ENCODE data around the genes RTKN and CCDC142.

DNA sequence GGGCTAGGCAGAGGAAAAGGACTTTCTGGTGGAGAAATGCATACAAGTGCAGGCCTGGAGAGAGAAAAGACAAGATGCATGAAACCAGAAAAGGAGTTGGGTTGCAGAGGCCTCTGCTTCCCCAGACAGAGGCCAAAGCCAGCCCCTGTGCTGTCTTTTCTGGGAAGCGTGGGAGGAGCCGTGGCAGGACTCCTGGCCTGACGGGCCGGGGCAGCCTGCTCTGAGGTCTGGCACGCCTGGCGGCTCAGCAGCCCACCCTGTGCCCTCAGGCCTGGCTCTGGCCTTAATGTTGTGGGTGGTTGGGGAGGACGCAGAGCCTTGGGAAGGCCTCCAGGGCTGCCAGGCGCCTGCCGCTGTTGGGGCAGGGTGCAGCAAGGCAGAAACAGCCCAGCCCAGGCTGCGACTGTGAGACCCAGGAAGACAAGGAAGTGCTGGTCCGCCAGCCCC, 72.4 kb downstream of the EMX1 start:
- PRO-cap, 3 experiments = peak in 3 of 3 experiments; most common plus-strand start position 186 of the sequence (in 3)
- RAMPAGE, long total RNA, 4 experiments = no peak in any of the 4 experiments
- RRBS = no CpG with 5 or more reads among the region's 11 CpGs

- PRO-cap, 3 experiments = peak in 3 of 3 experiments; most common plus-strand start chr2:73070185 (in 2); most common minus-strand start chr2:73070107 (in 1)
- RAMPAGE, long total RNA, 4 experiments = no peak in any of the 4 experiments
- RRBS = no CpG with 5 or more reads among the region's 11 CpGs
Observed at GRCh38 chr2:73069827-73070374, 1.6 kb downstream of the SFXN5 start.

DNA sequence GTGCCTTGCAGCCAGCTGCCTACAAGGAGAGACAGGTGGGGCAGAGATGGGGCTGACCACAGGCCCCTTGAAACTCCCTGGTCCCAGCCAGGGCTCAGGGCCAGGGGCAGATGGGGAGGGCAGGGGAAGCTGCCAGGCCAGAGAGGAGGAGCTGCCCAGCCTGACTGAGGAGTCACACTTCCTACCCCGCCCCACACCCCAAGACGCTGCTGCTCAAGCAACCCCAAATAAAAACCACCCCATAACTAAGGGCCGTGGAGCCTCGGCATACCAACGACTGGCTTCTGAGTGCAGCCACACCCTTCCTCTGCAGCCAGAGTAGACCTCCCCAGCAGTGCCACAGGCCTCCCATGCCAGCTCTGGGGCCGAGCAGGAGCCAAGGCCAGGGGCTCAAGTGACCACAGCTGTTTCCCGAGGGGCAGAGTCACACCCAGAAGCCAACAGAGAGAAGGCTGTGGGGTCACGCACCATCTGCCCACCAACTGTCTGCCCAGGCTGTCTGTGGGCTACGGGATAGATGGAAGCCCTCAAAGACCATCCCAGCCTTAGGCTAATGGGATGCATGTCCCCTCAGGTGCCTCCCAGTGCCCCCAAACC, 5.2 kb downstream of the RAB11FIP5 start:
- PRO-cap, 3 experiments = no peak in any of the 3 experiments
- RAMPAGE, long total RNA, 4 experiments = no peak in any of the 4 experiments
- RRBS = no CpG with 5 or more reads among the region's 9 CpGs

- PRO-cap, 3 experiments = no peak in any of the 3 experiments
- RAMPAGE, long total RNA, 4 experiments = no peak in any of the 4 experiments
- RRBS = no CpG with 5 or more reads among the region's 3 CpGs
Observed at GRCh38 chr2:73110637-73111334, 2.0 kb downstream of the RAB11FIP5 start.

DNA sequence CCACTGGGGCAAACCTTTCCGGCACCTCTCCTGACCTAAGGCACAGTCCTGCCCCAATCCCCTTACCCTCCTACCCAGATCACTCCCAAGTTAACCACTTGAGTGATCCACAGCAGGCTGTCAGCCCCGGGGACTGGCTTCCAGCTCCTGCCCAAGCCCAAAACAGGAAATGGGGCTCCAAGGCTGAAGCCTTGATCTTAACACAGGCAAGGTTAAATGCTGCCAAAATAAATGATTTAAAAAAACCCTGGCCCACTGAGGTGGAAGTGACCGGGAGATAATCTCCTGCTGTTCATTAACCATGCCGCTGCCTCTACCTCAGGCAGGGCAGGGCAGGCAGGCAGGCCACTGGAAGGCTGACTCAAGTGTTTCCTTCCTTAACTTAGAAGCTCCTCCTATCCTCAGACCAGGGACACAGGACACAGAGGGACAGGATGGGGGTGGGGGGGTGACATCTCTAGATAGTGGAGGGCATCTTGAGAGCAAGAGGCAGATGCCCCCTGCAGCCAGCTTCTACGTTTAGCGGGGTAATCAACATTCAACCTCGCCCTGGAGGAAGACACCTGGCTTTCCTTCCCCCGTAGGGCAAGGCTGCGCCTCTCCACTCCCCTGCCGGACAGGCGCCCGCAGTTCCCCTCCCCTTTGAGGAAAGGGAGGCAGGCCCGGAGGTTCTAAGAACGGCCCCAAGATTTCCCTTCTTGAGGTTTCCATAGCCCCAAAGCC, 1.3 kb downstream of the RAB11FIP5 start:
- PRO-cap, 3 experiments = no peak in any of the 3 experiments
- RAMPAGE, long total RNA, 4 experiments = no peak in any of the 4 experiments
- RRBS = 3% methylated on average over 6 of the region's 14 CpGs

DNA sequence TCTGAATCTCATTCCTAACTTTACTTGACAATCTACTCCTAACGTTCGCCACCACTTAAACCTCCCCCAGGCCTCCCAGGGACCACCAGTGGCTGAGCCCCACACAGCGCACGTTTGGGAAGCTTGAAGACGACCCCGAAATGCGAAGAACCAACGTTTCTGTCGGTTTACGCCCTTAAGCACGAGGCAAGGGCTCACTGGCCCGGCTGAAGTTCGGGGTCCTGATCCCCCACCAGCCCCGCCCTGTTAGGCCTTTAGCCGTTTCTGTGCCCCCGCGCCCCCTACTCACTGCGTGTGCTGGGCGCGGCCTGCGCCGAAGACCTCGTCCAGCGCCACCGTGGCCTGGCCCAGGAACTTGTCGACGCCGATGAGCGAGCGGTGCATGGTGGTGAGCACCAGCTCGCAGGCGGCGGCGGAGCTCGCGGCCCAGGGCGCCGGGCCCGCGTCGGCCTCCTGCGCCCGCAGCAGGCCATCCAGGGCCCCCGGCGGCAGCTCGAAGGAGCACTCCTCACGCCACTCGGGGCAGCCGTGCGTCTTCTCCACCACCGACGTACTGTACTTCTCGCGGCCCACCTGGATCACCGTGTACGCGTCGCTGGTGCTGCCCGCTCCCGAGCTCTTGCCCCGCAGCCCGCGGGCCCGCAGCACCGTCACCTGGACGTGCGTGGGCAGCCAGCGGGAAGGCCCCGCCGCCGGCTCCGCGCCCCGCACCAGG, 533 bp downstream of the RAB11FIP5 start:
- PRO-cap, 3 experiments = peak in 3 of 3 experiments; most common plus-strand start position 403 of the sequence (in 1); most common minus-strand start position 357 of the sequence (in 1)
- RAMPAGE, long total RNA, 4 experiments = no peak in any of the 4 experiments
- RRBS = under 1% methylated on average over 11 of the region's 74 CpGs

- PRO-cap, 3 experiments = no peak in any of the 3 experiments
- RAMPAGE, long total RNA, 4 experiments = no peak in any of the 4 experiments
- RRBS = no CpG with 5 or more reads among the region's 2 CpGs
Observed at GRCh38 chr2:73113816-73114146, 1.0 kb upstream of the RAB11FIP5 start.

- PRO-cap, 3 experiments = peak in 1 of 3 experiments; most common minus-strand start chr2:73285308 (in 1)
- RAMPAGE, long total RNA, 4 experiments = no peak in any of the 4 experiments
- RRBS = 42% methylated on average over 4 of the region's 10 CpGs
Observed at GRCh38 chr2:73284995-73285660, 850 bp upstream of the FBXO41 start.

- PRO-cap, 3 experiments = no peak in any of the 3 experiments
- RAMPAGE, long total RNA, 4 experiments = no peak in any of the 4 experiments
- RRBS = no CpG with 5 or more reads among the region's 5 CpGs
Observed at GRCh38 chr2:73701753-73702378, 35.3 kb downstream of the TPRKB start.

DNA sequence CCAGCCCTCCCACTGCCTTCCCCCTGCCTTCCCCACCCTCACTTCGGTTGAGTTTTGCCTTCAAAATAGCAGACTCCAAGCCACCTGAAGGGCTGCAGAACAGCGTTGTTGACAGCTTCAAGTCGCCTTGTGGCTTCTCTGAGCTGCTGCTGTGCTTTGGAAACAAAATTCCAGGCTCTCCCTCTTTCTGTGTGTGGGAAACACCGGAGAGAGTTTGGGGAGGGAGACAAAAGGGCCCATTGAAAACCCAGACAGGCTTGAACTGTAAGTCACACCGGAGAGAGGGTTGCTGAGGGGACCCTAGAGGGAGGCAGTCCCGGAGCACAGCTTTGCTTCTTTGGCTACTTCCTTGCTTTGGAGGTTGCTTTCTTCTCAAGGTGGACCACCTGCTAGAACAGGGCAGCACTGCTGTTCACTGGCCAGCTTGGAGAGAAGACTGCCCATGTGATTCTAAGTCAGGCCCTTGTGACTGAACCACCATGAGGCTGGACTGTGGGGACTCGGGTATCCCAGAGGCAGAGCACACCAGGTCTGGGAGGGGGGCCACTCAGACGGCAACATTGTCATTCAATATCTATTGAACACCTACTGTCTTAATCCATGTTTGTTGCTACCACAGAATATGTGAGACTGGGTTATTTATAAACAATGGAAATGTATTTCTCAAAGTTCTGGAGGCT, 4.4 kb downstream of the ACTG2 start:
- PRO-cap, 3 experiments = no peak in any of the 3 experiments
- RAMPAGE, long total RNA, 4 experiments = no peak in any of the 4 experiments
- RRBS = 58% methylated on average over 2 of the region's 8 CpGs

- PRO-cap, 3 experiments = no peak in any of the 3 experiments
- RAMPAGE, long total RNA, 4 experiments = no peak in any of the 4 experiments
- RRBS = no CpG with 5 or more reads among the region's 6 CpGs
Observed at GRCh38 chr2:73931270-73932078, 4.8 kb downstream of the DGUOK start.

DNA sequence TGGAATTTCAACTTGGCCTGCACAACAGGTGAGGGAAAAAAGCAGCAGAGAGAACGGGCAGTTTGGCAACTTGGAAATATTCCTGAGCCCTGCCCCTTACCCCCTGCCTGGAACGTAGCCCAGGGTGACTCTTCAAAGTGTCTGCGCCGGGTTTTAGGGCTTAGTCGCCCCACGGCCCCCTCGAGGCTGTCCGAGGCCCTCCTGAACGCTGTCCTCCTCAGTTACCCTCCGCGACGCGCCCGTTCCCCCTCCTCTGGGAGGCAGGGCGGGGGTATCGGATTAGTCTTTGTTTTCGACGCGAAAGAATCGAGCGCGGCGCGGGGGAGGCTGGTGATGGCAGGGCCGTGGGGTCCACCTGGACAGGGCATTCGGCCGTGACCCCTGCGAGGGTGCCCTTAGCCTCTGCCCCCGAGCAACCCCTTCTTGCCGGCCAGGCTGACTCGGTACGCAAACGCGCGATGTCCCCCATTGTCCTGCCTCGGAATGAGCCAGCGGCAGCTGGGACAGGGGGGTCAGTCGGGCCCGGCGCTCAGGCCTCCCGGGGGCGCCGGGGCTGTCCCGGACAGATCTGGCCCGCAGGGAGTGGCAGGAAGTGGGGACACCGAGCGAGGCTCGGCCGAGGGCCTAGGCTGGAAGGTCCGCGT, 644 bp upstream of the TET3 start:
- PRO-cap, 3 experiments = peak in 2 of 3 experiments; most common plus-strand start position 601 of the sequence (in 1); most common minus-strand start position 435 of the sequence (in 1)
- RAMPAGE, long total RNA, 4 experiments = no peak in any of the 4 experiments
- RRBS = 3% methylated on average over 13 of the region's 51 CpGs

GRCh38 chr2:74008806-74009322, 24.2 kb downstream of the TET3 start:
- PRO-cap, 3 experiments = no peak in any of the 3 experiments
- RAMPAGE, long total RNA, 4 experiments = no peak in any of the 4 experiments
- RRBS = no CpG with 5 or more reads among the region's 8 CpGs

GRCh38 chr2:74039645-74040283, 55.1 kb downstream of the TET3 start:
- PRO-cap, 3 experiments = no peak in any of the 3 experiments
- RAMPAGE, long total RNA, 4 experiments = no peak in any of the 4 experiments
- RRBS = no CpG with 5 or more reads among the region's 4 CpGs

DNA sequence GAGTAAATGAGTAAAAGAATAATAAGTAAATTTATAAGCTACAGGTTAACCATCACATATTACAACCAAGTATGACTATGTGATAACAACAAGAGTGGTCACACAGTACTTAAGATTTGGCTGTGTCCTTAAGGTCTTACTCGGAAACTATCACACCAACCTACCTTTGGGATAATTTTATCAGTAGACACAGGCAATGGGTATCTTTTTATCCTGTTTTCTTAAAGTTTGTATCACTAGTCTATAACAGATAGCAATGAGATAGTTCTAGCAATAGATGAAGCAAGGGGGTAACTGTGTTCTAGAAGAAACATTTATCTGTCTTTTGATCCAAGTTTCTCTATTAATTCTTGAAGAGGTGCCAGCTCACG, 8.5 kb upstream of the BOLA3 start:
- PRO-cap, 3 experiments = no peak in any of the 3 experiments
- RAMPAGE, long total RNA, 4 experiments = no peak in any of the 4 experiments
- RRBS = no CpG with 5 or more reads among the region's 2 CpGs

DNA sequence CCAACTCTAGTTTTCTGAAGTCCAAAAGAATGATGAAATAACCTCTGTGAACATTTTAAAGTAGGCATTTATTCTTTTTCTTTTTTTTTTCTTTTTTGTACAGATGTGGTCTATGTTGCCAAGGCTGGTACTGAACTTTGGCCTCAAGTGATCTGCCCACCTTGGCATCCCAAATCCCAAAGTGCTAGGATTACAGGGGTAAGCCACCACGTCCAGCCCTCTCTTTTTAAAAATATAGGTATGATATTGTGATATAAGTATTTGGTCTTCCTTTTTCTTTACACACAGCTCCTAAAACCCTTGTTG, 9.0 kb upstream of the BOLA3 start:
- PRO-cap, 3 experiments = no peak in any of the 3 experiments
- RAMPAGE, long total RNA, 4 experiments = no peak in any of the 4 experiments
- RRBS = no CpG with 5 or more reads among the region's 1 CpG

DNA sequence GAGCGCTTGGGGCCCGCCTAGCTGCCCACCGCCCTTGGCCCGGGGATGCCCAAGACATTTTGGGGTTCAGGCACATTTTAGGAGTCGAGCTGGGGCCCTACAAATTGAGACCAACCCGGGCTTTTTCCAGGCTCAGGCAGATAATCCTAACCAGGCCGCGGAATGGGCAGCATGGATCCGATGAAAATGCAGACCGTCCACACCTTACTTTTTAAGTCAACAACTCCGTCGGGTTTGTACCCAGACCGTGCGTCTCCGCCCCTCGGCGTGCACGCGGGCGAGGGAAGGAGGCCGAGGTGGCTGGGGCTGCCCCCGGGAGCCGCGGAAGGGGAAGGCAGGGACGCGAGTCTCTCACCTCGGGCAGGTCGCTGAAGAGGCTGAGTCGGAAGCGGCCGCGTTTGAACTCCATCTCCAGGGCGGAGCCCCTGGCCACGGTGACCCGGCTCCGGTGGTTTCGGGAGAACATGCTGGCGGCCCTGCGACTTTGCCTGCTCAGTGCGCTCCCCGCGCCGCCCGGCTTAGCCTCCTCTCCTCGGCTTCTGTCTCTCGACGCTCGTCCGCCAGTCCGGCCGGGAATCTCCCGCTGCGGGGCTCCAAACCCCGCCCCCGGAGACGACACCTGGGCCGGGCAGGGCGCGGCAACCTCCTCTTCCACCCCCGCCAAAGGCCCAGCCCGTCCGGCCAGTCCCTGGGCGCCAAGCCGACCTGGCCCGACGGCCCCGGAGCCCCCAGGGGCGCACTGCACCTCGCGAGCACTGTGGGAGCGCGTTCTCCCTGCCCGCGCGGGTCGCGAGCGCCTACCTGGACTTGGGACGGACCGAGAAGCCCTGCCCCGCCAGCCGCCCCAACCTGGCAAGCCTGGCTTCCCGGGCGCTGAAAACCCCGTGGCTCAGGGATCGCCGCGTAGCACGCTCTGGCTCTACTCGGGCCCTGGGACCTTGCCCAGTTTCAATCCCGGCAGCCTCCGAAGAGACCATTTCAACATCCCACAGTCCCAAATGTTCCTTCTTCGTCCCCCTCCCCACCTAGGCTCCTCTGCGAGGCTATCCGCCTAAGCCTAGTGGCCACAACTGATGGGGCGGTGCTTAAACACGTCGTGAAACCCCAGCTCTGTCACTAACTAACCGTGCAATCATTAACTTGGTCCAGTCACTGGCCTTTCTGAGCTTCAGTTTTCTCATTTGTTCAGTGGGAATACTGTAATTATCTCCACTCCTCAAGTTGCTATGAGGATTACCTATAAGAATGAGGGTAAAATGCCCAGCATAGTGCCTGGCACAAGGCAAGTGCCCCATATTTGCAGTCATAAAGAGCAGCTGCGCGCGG, at the start of gene RTKN:
Gene RTKN, minus strand, starts transcription at position 587 of the 1,326 bp plus-strand sequence.
- PRO-cap, 3 experiments = no peak in any of the 3 experiments
- RAMPAGE, long total RNA, 4 experiments = start-site peak on the minus strand in 1 of 4 experiments, centred at position 639 of the sequence, 17 reads per replicate
- RRBS = 3% methylated on average over 39 of the region's 102 CpGs

GRCh38 chr2:74481860-74482273, 931 bp downstream of the CCDC142 start:
- PRO-cap, 3 experiments = no peak in any of the 3 experiments
- RAMPAGE, long total RNA, 4 experiments = no peak in any of the 4 experiments
- RRBS = no CpG with 5 or more reads among the region's 27 CpGs

DNA sequence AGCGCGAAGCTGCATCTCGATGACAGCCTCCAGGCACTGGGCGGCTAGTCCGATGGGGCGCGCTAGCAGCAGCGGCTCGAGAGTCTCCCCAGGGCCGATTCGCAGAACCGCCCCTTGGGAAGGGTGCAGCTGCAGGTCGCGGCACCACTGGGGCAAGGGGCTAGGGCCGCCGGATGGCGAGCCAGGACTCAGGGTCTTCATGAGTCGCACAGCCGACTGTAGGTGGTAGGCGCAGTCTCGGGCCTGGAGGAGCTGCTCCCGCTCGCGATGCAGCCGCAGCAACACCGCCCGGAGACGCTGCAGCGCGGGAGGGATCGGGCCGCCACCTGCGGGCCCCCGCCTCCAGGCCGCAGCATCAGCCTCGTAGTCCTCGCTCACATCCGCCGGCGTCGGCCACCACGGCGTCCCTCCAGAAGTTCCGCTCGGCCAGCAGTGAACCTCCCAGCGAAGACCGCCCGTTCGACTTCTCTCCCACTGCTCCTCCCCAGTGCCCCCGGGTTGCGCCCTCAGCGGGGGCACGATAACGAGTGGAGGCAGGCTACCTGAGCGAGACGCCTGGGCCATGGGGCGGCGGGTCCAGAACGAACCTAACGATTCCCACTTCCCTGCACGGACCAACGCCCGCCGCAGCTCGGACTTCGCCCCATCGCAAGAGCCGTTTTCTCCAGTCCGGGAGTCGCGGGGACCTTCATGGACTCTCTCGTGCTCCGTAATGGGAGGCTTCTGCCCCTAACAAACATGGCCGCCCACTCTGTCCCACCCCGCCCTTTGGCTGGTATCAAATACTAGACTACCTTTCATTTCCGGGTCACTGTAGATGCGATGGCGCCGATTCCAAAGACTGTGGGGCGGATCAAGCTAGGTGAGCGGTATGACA, at the start of gene CCDC142:
Gene CCDC142, minus strand, starts transcription at position 725 of the 877 bp plus-strand sequence.
- PRO-cap, 3 experiments = peak in 3 of 3 experiments; most common plus-strand start position 432 of the sequence (in 2); most common minus-strand start position 434 of the sequence (in 2)
- RAMPAGE, long total RNA, 4 experiments = start-site peak on the plus strand in 3 of 4 experiments, centred at positions 814 to 818 of the sequence, 39 to 154 reads per replicate
- RRBS = under 1% methylated on average over 18 of the region's 81 CpGs

DNA sequence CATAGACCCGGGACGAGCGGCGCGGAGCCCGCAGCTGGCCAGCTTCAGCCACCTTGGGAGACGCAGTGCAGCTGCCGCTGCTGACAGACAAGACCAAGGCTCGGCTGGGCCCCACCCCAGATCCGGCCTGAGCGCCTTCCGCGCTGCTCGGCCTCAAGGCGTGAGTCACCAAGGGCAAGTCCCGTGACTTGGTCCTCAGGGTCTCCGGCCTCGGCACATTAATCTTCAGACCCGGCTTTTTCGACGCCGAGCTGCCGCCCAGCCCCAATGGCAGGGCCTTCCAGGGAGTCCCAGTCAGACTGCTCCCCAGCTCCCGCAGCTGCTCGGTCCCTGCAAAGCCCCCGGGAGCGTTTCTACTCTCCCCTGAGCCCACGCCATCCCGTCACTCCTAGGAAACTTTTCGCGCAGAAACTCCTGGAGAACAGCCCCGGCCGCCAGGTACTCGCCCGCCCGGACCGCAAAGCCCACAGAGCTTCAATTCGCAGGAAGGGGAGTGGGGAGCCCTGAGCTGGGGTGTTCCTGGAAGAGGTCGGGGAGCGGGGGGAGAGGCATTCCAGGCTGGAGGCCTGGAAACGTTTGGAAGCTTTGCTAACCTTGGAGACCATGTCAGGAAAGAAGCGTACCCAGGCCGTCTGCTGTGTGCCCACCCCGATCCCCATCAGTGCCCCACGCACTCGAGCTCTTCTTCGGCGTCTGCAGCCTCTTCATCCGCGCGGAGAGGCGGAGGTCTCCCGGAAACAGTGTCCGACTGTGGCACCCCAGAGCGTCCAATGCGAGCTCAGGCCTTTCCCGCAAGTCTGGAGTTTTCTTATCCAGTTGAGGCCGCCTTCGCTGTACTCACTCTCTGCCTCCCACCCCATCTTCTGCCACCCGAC, 4.0 kb downstream of the PCGF1 start:
- PRO-cap, 3 experiments = peak in 3 of 3 experiments; most common plus-strand start position 164 of the sequence (in 1); most common minus-strand start position 67 of the sequence (in 2)
- RAMPAGE, long total RNA, 4 experiments = start-site peak on the plus strand in 1 of 4 experiments, centred at position 204 of the sequence, 10 reads per replicate; start-site peak on the minus strand in 2 of 4 experiments, centred at positions 67 to 96 of the sequence, 6 to 23 reads per replicate
- RRBS = 6% methylated on average over 27 of the region's 60 CpGs

Data from adrenal gland (tissue), 7 donors.